SK-MEL-5 (cell line): Measurements from ENCODE around the genes OR52I1, OR51G2, OR52E2, OR52A1, OR51M1, OR56A3 and OR56A4.

DNA sequence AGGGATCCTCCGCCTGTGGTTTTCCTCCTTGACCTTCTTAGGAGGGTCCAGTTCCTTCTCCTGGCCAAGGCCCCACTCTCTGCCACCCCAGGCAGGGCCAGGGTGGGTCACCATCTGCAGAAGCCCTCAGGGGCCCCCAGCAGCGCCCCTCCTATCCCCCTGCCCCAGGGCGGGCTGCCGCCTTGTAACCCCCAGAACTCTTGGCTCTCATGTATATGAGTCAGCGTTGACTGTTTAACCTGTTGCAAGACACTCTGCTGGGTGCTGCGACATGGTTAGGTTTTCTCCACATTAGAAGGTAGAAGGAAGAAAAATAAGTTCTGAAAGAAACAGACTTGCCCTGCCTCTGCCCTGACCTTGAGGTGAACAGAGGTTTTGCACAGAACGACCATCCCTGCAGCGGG, 143.8 kb downstream of the CDKN1C start:
RAMPAGE:
- cytosol, long total RNA = no peak
- long total RNA = no peak
- nucleus, long total RNA = no peak

GRCh38 chr11:2779167-2780039, 106.2 kb downstream of the CDKN1C start:
RAMPAGE:
- cytosol, long total RNA = no peak
- long total RNA = no peak
- nucleus, long total RNA = no peak

DNA sequence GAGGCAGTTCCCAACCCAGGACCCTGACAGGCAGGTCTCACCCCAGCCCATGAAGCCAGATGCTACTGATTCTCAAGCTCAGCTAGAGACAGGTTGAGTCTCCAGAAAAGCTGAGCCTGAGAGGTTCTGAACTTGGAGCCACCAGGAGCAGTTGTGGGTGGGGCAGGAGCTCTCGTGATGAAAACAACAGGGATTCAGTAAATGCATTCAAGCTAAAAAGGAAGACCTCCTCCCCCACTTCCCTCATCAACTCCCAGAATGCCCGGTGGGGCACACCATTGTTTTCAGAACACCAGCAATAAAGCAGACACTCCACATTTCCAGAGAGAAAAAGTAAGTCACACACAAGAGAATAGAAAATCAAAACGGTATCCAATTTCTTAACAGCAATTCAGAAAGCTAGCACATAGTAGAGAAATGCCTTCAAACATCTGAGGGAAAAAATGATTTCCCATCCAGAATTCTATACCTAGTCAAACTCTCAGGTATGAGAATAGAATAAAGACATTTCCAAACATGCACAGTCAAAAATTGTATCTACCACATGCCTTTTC, 56.9 kb downstream of the CDKN1C start:
RAMPAGE:
- cytosol, long total RNA = no peak
- long total RNA = no peak
- nucleus, long total RNA = no peak

GRCh38 chr11:2839285-2839980, 46.1 kb downstream of the CDKN1C start:
RAMPAGE:
- cytosol, long total RNA = no peak
- long total RNA = no peak
- nucleus, long total RNA = no peak

DNA sequence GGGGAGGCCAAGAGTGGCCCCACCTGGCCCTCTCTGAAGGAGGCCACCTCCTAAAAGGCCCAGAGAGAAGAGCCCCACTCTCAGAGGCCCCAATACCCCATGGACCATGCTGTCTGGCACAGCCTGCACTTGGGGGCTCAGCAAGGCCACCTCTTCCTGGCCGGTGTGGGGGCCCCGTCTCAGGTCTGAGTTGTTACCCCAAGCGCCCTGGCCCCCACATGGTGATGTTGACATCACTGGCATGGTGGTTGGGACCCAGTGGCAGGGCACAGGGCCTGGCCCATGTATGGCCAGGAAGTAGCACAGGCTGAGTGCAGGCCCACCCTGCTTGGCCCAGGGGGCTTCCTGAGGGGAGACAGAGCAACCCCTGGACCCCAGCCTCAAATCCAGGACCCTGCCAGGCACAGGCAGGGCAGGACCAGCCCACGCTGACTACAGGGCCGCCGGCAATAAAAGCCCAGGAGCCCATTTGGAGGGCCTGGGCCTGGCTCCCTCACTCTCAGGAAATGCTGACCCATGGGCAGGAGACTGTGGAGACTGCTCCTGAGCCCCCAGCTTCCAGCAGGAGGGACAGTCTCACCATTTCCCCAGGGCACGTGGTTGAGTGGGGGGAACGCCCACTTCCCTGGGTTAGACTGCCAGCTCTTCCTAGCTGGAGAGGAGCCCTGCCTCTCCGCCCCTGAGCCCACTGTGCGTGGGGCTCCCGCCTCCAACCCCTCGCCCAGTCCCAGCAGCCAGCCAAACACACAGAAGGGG, 37.4 kb downstream of the CDKN1C start:
RAMPAGE:
- cytosol, long total RNA = no peak
- long total RNA = no peak
- nucleus, long total RNA = no peak

DNA sequence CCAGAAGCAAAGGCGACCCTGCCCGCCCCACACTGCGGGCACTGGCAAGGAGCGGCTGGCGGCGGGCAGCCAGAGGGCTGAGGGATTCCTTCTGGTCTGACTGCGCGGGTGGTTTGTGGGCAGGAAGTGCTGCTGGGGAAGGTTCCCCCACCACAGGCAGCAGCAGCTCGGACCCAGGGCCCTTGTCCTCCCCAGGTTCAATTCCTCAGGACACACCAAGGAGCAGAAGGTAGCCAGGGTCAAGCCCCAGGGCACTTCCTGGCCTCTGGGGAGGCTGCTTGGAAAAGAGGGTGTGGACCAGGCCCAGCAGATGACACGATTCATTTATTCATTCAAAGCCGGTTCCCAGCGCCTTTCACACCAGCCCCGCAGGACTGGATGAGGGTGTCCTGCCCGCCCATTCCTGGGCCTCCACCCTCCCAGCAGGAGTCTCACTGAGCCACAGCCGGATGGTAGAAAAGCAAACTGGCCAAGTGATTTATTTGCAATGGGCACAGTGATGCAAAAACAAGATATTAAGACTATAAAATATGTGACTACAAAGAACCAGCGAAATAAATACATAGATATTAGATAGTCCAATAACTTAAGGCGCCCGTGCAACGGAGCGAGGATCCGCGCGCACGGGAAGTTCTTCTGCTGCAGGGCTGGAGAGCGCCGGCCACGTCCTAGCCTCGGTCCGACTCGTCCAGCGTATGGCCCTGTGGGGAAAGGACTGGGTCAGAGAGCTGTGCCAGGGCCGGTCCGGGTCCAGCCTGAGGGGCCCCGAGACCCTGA, 1.1 kb downstream of the PHLDA2 start:
RAMPAGE:
- cytosol, long total RNA = no peak
- long total RNA = no peak
- nucleus, long total RNA = no peak

RAMPAGE:
- cytosol, long total RNA = no peak
- long total RNA = no peak
- nucleus, long total RNA = no peak
Observed at GRCh38 chr11:2943534-2944370, 14.5 kb upstream of the PHLDA2 start.

GRCh38 chr11:3021967-3022265, 29.8 kb upstream of the NAP1L4 start:
RAMPAGE:
- cytosol, long total RNA = no peak
- long total RNA = no peak
- nucleus, long total RNA = no peak

DNA sequence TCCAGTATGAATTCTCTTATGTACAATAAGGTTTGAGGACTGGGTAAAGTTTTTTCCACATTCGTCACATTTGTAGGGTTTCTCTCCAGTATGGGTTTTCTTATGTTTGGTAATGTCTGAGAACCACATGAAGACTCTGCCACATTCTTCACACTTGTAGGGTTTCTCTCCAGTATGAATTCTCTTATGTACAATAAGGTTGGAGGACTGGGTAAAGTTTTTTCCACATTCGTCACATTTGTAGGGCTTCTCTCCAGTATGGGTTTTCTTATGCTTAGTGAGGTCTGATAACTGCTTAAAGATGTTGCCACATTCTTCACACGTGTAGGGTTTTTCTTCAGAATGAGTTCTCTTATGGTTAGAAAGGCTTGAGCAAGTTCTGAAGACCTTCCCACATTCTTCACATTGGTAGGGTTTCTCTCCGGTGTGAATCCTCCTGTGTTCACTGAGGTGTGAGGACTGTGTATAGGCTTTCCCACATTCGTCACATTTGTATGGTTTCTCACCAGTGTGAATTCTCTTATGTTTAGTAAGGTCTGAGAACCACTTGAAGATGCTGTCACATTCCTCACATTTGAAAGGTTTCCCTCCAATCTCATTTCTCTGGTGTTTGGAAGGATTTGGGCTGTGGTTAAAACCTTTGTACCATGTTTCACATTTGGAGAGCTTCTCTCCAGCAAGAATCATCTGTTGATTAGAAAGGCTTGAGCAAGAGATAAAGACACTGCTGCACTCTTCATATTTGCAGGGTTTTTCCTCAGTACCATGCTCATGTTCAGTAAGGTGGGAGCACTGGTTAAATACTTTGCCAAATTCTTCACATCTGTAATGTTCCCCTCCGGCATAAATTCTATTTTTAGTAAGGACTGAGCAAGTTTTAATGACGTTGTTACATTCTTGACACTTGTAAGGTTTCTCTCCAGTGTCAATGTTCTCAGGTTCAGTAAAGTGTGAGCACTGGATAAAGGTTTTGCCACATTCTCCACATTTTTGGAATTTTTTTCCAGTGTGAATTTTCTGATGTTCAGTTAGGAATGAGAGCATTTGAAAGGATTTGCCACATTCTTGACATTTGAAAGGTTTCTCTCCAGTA, 19.4 kb downstream of the ZNF195 start:
RAMPAGE:
- cytosol, long total RNA = no peak
- long total RNA = no peak
- nucleus, long total RNA = no peak

DNA sequence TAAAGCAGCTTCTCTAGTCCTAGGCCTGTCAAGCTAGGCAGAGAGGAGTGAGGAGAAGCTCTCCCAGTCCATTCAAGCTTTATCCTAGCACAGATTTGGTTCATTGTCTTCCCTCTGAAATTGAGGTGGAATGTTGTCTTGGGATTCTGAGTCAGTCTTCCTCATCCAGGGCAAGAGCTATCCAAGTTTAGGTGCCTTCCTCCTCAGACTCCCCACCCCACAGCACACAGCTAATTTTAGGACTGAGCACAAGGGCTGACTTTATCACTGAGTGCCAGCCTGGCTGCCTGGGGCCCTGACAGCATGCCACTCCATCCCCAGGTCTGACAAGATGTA, 2.5 kb downstream of the PGAP2 start:
RAMPAGE:
- cytosol, long total RNA = no peak
- long total RNA = no peak
- nucleus, long total RNA = no peak

DNA sequence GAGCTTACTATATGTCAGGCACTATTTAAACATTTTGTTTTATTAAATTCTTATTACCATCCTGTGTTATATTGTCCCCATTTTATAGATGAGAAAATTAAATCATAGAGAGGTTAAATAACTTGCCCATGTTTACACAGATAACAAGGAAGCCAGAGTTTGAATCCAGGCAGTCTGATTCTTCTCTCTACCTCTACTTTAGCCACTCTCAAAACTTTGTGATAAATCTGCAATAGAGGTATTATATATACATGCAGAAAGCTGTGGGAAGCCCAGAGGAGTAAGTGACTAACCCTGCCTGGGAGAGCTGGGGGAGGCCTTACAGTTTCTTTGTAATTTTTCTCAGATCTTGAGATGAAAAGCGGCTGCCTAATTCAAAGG, 4.8 kb downstream of the STIM1 start:
RAMPAGE:
- cytosol, long total RNA = no peak
- long total RNA = no peak
- nucleus, long total RNA = no peak

GRCh38 chr11:3995785-3996456, 98.7 kb upstream of the RRM1 start:
RAMPAGE:
- cytosol, long total RNA = no peak
- long total RNA = no peak
- nucleus, long total RNA = no peak

GRCh38 chr11:4069802-4070309, 24.7 kb upstream of the RRM1 start:
RAMPAGE:
- cytosol, long total RNA = no peak
- long total RNA = no peak
- nucleus, long total RNA = no peak

RAMPAGE:
- cytosol, long total RNA = no peak
- long total RNA = no peak
- nucleus, long total RNA = no peak
Observed at GRCh38 chr11:4593619-4594127, at the start of gene OR52I1. OR52I1 (plus strand) TSS chr11:4594039.

DNA sequence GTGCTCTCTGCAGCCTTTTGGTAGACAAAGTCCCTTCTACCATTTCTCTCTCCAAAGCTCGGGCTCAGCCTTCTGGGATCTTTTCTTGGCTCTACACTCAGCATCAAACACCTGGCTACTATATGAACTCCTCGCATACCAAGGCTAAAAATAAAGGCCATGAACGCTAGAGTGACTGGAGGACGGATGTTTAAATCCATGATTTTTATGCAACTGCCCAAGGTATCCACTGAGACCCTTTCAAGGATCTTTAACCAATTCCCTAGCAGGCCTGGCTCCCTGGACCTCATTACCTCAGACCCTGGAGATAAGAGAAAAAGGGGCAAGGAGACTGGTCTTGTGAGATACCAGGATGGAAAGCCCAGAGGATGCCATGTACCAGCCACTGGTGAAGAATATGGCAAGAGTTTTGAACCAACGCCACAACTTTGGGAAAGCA, at the start of gene OR51G2:
Gene OR51G2, minus strand, starts transcription at position 162 of the 439 bp plus-strand sequence.
RAMPAGE:
- cytosol, long total RNA = no peak
- long total RNA = no peak
- nucleus, long total RNA = no peak

DNA sequence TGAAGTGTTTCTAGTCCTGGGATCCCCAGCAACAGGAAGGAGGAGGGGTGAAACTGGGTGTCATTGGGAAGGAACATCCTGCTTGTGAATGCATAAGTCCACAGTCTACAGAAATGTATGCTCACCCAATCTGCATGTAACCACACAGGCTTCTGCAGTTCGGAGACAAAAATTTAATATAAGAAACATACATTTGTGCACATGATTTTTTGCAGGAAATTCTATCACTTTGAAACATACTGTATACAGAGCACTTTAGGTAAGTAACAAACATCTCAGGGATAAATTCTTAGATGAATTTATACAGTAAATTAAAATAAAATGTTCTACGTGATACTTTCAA, at the start of gene OR52E2:
Gene OR52E2, minus strand, starts transcription at position 77 of the 343 bp plus-strand sequence.
RAMPAGE:
- cytosol, long total RNA = no peak
- long total RNA = no peak
- nucleus, long total RNA = no peak

RAMPAGE:
- cytosol, long total RNA = no peak
- long total RNA = no peak
- nucleus, long total RNA = no peak
Observed at GRCh38 chr11:5154498-5155082, at the start of gene OR52A1. OR52A1 (minus strand) TSS chr11:5154757.

DNA sequence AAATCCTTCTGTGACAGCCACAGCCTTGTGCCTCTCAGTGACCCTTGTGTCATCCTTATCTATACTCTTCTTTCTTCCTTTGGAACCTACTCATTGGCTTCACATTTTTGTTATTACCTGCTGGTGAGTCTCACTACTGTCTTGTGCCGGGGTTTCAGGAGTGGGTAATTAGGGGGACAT, at the start of gene OR51M1:
Gene OR51M1, plus strand, starts transcription at position 18 of the 180 bp plus-strand sequence.
RAMPAGE:
- cytosol, long total RNA = no peak
- long total RNA = no peak
- nucleus, long total RNA = no peak

RAMPAGE:
- cytosol, long total RNA = no peak
- long total RNA = no peak
- nucleus, long total RNA = no peak
Observed at GRCh38 chr11:5942082-5942457, at the start of gene OR56A3. OR56A3 (plus strand) TSS chr11:5942251.

DNA sequence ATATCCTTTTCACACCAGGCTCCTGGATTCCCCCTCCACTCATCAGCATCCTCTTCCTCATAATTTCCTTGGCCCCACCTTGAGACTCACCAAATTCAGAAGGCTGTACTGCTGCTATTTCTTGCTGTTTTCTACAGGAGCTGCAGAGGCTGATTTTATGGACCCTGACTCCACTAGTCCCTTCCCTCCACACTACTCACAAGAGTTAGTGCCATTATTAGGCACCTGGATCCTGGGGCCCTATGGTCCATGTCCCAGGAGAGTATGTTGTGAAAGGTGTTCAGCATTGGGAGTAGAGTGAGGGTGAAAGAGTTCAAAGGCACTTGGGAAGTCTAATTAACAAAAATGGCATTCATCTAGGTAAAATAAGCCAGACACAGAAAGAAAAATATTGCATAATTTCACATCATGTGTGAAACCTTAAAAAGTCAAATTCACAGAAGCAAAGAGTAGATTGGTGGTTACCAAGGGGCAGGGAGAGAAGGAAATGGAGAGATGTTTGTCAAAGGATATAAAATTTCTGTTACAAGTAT, at the start of gene OR56A4:
Gene OR56A4, minus strand, starts transcription at position 119 of the 533 bp plus-strand sequence.
RAMPAGE:
- cytosol, long total RNA = no peak
- long total RNA = no peak
- nucleus, long total RNA = no peak